A172 (cell line): ENCODE results near the gene HUS1.

DNA sequence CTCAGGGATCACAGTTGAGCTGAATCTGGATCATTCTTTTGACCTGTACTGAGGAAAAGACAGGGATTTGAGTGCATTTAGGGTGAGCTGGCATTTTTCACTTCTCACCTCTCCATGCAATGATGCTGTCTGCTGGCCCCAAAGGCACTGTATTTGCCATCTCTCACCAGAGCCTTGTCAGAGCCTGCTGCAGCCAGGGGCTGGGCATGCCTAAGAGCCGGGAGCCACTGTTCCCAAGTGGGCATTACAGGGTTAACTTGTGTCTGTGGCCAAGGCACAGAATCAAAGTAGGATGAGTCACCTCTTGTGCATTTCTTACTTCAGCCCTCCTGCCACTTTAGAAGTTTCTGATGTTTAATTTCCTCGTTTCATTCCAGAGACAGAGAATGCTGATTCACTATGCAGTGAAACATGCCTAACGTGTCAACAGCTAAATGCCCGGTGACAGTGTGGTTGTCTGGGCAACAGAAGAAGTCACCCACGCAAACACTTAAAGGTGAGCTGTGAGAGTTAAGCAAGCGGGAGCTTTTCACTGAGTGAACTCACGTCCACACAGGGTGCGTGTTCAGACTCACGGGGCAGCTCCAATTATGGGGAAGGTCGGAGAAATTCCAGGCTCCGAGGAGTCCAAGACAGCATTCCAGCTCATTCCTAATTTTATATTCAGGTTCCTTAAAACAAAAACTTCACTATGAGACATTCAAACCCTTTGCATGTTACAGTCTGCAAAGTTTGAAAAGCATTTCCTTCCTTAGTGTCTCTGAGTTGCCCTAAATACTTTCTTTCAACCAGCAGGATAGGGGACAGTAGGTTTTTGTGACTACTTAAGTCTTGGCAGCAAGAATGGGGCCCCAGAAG, 57.1 kb upstream of the IGFBP3 start:
- RAMPAGE, long total RNA: no peak

- RAMPAGE, long total RNA: no peak
Measured at GRCh38 chr7:46695002-46695641, 774.0 kb upstream of the IGFBP3 start.

DNA sequence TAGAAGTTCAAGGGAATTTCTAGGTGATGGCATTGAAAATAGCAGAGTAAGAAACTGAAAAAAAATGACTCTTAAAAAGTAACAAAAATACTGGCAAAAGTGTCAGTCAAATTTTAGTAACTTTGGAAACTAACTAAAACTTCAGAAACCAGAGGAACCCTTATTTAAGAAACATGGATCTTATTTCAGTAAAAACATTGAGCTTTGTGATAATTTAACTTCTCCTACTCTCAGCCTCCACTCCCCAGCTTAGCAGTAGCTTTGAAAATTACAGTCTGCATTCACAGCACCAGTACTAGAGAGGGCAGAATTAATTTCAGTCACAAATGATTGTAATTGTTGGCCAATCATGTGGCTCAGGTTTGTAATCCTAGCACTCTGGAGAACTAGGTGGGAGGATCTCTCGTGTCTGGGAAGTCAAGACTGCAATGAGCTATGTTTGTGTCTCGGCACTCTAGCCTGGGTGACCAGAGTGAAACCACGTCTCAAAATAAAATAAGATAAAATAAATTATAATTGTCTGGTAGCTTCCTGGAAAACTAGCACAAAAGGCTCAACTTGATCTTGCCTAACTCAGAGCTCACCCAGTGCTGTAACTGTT, 621.0 kb downstream of the TNS3 start:
- RAMPAGE, long total RNA: no peak

DNA sequence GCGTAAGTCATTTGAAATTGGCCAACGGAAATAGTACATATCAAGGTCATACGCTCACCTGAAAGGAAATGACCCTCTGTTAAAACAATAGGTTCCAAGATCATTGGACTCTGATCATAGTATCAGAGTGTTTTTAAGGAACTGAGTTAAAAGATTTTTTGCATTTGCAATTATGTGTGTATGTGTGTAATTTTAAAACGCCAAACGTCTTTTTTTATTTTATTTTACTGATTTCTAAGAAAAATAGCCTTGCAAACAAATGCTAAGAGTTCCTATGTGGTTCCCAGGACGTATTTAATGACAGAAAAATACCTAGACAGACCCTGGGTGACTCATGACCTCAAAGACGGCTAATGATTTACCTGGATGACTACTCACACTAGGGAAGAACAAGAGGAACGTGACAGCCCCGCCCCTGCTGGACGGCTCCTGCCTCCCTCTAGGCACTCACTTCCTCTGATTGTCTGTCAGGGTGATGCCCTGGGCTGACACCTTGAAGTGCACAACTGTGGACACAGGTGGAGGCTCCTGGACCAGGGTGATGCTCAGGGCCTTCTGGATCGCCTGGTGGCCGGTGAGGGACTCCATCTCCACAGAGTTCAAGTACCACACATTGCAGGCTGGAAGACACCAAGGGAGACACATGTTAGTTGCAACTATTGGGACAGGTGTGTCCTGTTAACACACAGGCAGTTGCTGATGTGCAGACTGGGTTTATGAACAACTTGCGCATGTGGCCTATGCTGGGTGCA, 298.5 kb downstream of the TNS3 start:
- RAMPAGE, long total RNA: no peak

GRCh38 chr7:47301514-47302072, 280.3 kb downstream of the TNS3 start:
- RAMPAGE, long total RNA: no peak

DNA sequence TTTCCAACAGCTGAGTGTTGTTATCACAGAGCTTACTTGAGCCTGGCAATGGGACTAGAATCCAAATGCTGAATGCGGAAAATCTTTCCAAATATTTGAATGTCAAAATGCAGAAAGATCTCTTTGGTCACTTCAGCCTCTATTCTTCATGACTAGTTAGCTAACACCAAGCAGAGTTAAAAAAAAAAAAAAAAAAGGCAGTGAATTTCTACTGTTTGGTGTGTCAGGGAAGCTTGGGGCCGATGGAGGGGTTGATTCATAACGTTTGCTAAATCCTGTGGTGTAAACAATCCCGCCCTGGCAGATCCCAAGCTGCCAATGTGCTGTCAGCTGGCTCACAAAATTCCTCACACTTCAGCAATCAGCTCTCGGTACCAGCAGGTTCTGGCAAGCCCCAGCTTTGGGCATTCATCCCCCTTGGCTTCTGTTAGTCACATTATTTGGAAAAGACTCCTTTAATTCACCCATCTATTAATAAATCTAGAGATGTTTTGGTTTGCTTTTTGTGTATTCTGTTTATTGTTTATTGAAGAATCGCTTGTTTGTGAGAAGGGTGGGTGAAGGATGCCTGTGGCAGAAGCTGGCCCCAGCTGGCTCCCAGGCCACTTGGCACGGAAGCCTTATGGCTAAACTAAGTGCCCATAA, 245.8 kb downstream of the TNS3 start:
- RAMPAGE, long total RNA: no peak

DNA sequence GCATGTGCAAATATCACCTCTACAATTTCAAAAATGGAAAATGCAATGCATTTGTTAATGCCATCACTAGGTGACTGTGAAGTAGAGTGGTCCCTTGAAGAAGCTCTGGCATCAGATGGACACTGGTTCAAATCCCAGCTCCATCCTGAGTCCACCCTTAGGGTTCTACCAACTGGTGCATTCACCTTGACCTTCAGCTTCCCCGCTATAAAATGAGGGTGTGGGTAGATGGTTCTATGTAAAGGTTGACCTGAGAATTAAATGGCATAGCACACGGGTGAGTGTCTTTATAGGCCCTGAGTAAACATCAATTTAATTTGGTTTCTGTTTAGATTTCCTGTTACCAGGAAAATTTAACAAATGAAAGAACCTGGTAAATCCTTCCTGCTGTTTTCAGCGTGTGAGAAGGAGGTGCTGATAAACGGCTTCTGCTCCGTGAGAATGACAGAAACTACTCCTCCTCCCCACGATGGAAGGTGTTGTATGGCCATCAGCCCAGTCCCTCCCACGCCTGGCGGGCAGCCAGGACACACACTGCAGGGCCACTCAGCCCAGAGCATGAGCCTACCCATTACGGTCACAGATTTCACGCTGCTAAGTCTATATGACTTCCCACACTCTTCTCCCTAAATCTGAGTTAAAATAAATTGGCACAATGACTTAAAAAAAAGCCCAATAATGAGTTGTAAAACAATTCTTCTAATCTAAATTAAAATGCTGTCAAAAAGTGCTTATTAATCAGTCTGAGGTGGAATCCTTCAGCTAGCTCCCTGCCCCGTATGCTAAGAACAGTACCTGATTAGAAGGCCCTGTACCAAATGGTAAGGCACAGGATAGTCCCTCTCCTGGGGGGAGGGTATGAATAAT, 210.0 kb downstream of the TNS3 start:
- RAMPAGE, long total RNA: no peak

DNA sequence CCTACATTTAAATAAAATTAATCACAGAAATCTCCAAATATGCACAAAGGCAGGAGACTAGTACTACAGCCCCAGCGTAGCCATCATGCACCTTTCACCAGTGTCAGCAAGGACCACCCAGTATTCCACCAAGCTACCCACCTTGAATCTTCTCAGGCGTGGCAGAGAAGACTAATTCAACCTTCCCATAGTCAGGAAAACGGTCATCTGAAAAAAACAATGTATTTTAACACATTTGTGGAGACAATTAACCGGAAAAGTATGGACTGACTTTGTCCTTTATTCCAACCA, 181.7 kb downstream of the TNS3 start:
- RAMPAGE, long total RNA: no peak

GRCh38 chr7:47400543-47401074, 181.3 kb downstream of the TNS3 start:
- RAMPAGE, long total RNA: no peak

DNA sequence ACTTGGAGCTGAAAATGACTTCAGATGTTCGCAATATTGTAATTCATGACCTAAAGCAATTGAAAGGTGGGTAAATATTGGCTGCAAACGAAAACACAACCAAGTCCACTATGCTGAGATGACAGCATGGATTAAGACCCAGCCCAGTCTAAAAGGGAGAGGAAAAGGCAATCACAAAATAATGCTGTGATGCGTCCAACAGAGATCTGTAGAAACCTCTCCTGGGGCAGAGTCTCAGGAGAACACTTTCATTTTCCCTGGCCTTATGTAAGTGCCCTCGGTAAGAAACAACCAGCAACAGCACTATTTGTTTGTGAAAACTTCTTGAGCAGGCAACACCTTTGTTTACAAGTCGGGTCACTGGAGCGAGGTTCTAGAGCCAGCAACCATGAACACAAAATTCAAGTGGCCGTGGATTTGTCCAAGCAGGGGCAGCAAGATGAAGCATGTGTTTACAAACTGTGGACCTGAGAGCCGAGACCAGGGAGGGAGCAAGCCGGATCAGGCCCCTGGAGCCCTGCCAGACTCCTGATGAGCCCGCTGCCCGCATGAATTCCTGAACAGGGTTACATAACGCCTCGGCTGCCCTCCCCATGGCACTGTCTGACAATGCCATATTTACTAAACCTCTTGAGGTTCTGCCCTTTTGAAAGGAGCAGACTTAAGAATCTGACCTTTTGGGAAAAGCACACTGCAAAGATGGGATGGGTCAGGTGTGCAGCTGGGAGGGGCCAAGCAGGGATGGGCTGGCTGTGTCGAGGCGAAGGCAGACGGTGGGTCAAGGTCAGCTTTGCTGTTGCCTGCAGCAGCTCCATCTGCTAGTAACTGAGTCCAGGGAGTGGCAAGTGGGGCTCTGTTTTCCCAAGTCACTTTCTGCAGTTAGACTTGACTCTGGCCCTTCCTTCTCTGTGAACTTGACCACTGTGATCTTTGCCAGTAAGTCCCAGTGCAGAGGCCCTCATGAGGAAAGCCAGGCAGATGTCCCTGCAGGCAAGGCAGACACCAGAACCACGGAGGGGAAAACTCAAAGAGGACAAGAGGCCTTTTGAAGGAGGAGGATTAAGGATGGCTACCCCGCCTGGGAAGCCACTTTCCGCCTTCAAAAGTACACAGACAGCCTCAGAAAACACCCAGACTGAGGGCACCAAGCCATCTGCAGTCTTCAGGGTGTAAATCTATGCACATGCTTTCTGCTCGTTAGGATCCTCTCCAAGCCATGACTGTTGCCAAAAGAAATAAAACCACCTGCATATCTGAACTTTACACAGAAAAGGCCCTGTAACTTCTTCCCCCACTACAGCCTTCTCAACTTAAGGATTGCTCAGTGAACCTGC, 175.9 kb downstream of the TNS3 start:
- RAMPAGE, long total RNA: no peak

DNA sequence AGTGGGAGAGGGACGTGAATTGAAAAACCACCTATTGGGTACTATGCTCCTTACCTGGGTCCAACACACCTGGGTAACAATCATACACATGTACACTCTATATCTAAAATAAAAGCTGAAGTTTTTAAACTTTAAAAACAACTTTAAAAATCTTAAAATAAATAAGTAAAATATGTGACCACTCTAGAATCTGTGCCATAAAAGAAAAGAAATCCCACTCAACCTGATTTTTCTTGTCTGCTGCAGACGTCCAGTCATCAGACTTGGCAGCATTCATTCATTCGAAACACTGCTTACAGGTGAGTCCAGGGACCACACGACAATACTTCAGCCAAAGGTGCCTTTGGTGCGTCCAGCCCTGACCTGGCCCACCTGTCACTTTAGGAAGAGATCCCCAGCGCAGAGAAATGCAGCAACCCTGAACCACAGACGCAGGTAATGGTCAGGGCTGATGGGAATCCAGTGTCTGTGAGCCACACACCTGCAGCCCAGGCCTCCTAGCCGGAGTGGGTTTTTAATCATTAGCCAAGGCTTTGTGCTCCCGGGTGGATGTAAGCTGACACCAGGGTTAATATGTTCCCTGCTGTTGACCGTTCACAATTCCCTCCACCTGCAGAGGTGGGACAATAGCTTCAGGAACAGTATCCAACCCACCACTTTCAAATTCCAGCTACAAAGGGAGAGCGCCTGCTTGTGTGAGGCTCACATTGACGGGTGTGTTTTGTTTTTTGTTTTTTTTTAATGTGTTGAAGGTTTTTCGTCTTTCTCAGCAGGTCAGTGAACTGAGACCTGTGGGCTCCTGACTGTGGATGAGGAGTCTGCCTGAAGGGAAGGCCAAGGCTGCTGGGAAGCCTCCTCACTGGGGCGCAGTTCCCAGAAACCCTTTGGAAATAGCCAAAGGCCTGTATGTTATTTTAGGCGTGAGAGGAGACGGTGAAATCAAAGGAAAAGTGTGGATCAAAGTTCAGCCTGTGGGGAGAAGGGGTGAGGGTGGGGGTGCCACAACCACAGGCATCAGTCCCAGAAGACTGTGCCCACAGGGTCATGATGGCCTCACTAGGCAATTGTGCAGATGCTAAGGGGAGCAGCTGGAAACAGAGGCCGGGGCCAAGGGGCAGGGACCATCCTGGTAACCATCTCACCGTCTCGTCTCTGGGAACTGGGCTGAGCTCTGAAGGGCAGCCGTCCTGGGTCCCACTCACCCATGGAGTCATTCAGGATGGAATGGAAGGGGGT, 111.3 kb downstream of the TNS3 start:
- RAMPAGE, long total RNA: no peak

DNA sequence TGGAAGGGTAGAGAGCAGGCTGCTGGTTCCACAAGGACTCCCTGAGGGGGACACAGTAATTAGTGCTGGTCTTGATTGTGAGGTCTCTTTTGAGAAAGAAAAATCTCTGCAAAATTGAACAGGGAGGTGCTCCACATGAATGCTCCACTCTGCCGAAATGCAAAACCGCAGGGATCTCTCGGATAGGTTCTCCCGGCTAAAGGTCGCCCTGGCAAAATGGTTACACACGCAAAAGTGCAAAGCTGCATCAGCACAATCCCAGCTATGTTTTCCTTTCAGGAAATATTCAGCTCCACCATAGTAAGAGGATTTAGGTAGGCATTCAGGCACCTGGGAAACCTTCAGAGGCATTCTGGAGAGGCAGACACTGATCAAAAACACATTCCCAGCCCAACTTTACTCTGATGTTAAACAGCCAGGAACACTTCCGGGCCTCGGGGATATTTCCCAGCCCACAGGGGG, 46.3 kb downstream of the TNS3 start:
- RAMPAGE, long total RNA: no peak

- RAMPAGE, long total RNA: no peak
Measured at GRCh38 chr7:47560401-47561109, 21.4 kb downstream of the TNS3 start.

GRCh38 chr7:47576543-47577875, 4.9 kb downstream of the TNS3 start:
- RAMPAGE, long total RNA: no peak

- RAMPAGE, long total RNA: no peak
Measured at GRCh38 chr7:47969497-47969973, 9.9 kb downstream of the HUS1 start.

DNA sequence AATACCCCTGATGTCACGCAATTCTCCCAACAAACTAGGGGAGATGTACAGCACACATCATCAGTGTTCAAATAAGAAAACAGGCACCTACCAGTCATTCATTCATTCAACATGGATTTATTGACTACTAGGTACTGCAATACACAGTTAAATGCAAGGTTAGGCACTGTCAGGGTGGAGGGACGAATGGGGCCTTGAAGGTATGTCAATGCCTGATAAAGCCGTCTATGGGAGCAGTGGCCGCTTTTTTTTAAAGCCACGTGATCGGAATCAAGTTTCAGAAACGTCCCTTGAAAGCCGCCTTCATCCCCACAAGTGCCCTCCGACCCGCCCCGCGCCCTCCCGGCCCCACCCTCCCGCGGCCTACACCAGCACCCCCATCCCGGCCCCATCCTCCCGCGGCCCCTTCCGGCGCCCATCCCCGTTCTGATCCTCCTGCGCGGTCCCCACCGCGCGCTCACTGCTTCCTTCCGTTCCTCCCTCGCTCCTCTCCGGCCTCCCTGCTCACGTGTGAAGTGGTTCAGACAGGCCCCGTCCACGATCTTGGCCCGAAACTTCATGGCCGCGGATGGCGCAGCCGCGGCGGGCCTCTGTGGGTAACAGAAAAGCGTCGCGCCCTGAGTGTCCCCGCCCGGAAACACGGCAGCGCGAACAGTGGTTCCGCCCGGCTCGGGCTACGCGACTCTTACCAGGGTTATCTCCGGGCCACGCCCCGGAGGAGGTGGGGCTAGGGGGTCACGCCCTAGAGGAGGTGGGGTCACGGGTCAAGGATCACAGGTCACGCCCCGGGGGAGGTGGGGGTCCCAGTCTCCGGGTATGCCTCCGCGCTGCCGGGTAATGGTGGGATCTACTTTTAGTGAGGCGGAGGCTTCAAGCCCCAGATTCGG, at the start of gene HUS1:
HUS1 (minus strand) TSS at position 656 of the 887 bp plus-strand sequence.
- RAMPAGE, long total RNA: no peak

- RAMPAGE, long total RNA: no peak
Measured at GRCh38 chr7:48089416-48089952, 419 bp downstream of the UPP1 start.

GRCh38 chr7:48108126-48108556, 19.1 kb downstream of the UPP1 start:
- RAMPAGE, long total RNA: no peak

- RAMPAGE, long total RNA: no peak
Measured at GRCh38 chr7:48146939-48147602, 24.2 kb upstream of the ABCA13 start.

- RAMPAGE, long total RNA: no peak
Measured at GRCh38 chr7:48454761-48455391, 283.6 kb downstream of the ABCA13 start.